ENCODE data around the genes XRCC5 and IGFBP2.

DNA sequence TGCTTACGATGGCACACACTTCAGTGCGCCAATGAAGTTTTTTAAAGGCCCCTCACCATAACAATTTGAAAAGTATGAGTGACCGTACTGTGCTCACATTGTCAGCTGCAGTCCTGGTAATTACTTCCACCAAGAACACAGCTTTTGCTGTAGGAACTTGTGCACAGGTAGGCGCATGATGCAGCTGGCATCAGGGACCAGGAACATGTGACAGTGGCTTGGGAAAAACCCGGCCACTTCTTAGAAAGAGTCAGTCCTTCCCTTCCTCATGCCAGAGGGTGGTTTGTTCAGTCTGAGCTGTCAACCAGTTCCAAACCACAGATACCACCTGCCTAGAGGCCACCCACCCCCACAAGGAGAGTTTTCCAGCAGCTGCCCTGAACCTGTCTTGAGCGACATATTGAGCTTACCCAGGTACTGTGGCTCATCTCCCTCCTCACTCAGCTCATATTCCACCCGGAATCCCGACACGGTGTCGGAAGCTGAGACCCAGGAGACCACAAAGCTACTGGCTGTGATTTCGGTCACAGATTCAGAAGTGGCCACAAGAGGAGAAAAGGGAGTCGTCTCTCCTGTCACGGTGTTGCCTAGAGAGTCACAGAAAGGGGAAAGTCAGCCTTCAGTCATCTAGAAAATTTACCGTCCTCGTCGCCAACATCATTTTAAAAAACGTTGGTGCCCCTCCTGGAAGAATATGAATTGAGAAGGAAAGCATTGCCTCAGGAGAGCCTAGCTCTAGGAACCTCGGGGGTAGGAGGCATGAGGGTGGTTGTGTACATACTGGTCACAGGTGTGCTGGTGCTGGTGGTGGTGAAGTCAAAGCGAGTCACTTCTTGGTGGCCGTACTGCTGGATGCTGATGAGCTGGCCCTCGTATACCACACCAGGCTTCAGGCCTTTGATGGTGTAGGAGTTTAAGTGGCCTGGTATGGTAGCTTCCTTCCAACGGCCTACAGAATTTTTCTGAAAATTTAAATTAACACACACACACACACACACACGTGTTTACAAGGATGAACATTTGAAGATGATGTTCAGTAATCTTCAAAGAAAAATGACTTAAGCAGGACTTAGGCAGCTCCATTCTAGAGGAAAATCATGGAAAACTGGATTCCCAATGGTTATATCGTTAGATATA lies 26.3 kb downstream of the FN1 start:
- PRO-cap = no peak
- RAMPAGE, long total RNA = no peak

- PRO-cap = no peak
- RAMPAGE, long total RNA = no peak
Measured at GRCh38 chr2:215415201-215415656, 20.6 kb downstream of the FN1 start.

GRCh38 chr2:215773154-215773495 lies 240.2 kb downstream of the MREG start:
- PRO-cap = no peak
- RAMPAGE, long total RNA = no peak

GRCh38 chr2:215878483-215878915 lies 134.9 kb downstream of the MREG start:
- PRO-cap = no peak
- RAMPAGE, long total RNA = no peak

- PRO-cap = no peak
- RAMPAGE, long total RNA = no peak
Measured at GRCh38 chr2:215900354-215900688, 113.0 kb downstream of the MREG start.

- PRO-cap = no peak
- RAMPAGE, long total RNA = no peak
Measured at GRCh38 chr2:215903680-215904234, 109.6 kb downstream of the MREG start.

- PRO-cap = bidirectional peak, plus-strand start at chr2:216109390, minus-strand start at chr2:216109131
- RAMPAGE, long total RNA = start-site peak on the plus strand at chr2:216109361-216109426, 4,128 and 662 reads in 2 replicates
Measured at GRCh38 chr2:216108779-216110084, at the start of gene XRCC5. Gene XRCC5, plus strand, starts transcription at chr2:216109348.

DNA sequence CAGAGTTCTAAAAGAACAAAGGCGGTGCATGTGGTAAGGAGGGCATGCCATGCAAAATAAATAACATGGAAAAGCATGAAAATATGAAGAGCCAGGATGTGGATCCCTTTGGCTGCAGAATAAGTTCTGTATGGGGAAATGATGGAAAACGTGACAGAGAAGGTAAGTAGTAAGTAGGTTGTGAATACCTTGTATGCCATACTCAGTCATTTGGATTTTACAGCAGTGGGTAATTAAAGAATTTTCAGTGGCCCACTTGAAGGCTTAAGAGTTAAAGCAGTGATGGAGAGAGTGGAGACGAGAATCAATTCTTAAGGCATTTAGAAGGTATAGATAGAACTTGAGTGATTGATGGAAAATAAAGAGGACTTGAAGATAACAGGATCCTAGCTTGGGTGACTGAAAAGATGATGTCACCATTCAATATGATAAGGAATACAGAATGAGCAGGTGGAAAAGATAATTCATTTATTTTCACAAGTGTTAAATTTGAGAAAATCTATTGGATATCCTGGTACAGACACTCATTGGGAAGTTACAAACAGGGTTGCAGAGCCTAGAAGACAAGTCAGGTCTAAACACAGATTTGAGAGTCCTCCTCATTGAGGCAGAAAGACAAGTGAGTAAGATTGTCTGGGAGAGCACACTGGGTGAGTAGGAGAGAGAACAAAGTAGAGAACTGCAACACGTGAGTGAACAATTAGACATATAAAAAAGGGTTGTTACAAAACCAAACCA lies 35.2 kb downstream of the XRCC5 start:
- PRO-cap = no peak
- RAMPAGE, long total RNA = no peak

- PRO-cap = no peak
- RAMPAGE, long total RNA = no peak
Measured at GRCh38 chr2:216540737-216541529, 42.3 kb downstream of the RPL37A start.

- PRO-cap = no peak
- RAMPAGE, long total RNA = no peak
Measured at GRCh38 chr2:216554634-216555122, 56.0 kb downstream of the RPL37A start.

- PRO-cap = no peak
- RAMPAGE, long total RNA = no peak
Measured at GRCh38 chr2:216571966-216572299, 61.3 kb upstream of the IGFBP2 start.

GRCh38 chr2:216616208-216616588 lies 17.0 kb upstream of the IGFBP2 start:
- PRO-cap = no peak
- RAMPAGE, long total RNA = no peak

- PRO-cap = no peak
- RAMPAGE, long total RNA = no peak
Measured at GRCh38 chr2:216619138-216620167, 13.8 kb upstream of the IGFBP2 start.

DNA sequence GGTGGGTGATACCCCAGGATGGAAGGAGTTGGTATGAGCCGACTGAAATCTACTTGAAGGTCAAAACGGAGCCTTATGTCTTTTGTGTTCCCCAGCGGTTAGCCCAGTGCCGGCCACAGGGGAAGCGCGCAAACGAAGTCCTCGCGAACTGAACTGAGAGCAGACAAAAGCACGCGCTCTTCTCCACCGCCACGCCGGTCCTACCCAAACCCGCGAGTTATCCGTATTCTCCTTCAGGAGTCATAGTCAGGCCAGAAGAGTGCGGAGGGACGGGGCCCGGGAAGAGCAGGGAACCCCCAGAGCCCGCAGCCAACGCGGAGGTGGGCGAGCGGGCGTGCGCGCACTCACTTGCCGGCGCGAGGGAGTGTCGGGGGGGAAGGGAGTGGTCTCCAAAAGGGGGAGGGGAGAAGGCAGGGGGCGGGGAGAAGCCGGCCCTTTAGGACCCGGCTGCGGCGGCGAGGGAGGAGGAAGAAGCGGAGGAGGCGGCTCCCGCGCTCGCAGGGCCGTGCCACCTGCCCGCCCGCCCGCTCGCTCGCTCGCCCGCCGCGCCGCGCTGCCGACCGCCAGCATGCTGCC lies at the start of gene IGFBP2:
Gene IGFBP2, plus strand, starts transcription at position 465 of the 576 bp plus-strand sequence.
- PRO-cap = no peak
- RAMPAGE, long total RNA = no peak

GRCh38 chr2:216663794-216664467 lies 30.7 kb downstream of the IGFBP2 start:
- PRO-cap = no peak
- RAMPAGE, long total RNA = no peak

GRCh38 chr2:216673264-216673985 lies 21.9 kb downstream of the IGFBP5 start:
- PRO-cap = no peak
- RAMPAGE, long total RNA = no peak

- PRO-cap = no peak
- RAMPAGE, long total RNA = no peak
Measured at GRCh38 chr2:216713506-216714259, 18.3 kb upstream of the IGFBP5 start.

DNA sequence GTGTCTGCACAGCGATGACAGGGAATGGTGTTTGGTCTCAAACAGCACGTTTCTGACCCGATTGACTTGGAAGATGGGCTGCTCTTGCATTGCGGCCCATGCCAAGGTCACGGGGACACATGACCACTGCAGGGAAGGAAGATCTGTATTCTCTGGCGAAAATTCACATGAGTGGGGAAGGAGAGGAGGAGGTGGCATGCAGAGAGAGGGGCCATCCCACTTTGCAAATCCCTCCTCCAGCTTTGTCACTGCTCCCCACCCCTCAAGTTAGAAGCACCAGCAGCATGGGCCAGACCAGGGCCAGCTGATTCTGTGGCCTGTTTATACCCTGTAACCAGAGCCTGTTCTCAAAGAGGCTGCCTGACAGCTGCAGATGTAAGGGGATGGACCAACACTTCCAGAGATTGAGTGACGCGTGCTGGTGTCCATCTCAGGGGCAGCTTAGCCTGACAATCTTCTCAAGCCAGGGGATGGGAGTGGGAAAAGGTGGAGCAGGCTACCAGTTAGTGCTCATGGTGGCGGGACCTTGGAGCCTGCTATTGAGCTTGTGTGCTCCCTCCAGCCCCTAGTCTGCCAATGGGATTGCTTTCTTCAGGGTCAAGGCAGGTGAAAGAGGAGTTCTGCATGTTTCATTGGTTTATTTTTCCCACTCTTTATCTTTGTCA lies 57.1 kb downstream of the TNP1 start:
- PRO-cap = no peak
- RAMPAGE, long total RNA = no peak

DNA sequence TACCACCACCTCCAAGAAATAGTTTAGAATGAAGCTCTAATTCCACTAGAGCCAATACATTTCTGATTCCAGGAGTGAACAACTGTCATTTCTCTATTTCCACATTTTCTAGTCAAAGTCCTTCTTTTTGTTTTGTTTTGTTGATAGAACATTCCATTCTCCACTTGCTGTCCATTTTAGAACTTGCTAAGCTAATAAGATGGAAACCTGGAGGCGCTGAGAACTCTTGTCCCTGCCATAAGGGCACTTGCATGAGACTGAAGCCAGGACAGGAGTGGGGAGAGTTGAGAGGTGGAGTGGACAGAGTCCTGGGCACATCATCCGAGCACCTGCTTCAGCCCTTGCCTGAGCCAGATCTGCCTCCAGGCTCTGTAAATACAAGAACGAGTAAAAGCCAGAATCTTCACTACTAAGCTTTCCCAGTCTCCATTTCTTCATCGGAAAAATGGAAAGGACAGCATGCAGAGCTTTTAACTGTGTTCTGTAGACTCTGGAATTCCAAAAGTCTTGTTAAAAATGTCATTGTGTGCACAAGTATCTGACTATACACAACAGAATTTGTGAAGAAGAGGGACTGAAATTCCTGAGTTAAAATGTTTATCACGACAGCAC lies 498.0 kb upstream of the TNP1 start:
- PRO-cap = no peak
- RAMPAGE, long total RNA = no peak

DNA sequence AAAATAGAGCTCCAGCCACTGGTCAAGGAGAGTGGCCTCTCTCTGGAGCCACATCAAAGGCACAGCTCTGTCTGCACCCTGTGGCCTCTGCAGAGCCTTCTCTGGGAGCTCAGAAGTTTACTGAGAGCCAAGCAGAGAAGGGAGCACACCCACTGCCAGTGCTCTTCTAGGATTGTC lies 447.2 kb downstream of the TNS1 start:
- PRO-cap = no peak
- RAMPAGE, long total RNA = no peak

All from OCI-LY7 (cell line).